Measurements from ENCODE around the gene MCC.

GRCh38 chr5:113013420-113014209 lies 37.0 kb downstream of the DCP2 start:
- PRO-cap, 2 experiments: no peak in any of the 2 experiments

- PRO-cap, 2 experiments: no peak in any of the 2 experiments
Measured at GRCh38 chr5:113022351-113023233, 46.0 kb downstream of the DCP2 start.

- PRO-cap, 2 experiments: no peak in any of the 2 experiments
Measured at GRCh38 chr5:113030960-113031536, 54.5 kb downstream of the DCP2 start.

DNA sequence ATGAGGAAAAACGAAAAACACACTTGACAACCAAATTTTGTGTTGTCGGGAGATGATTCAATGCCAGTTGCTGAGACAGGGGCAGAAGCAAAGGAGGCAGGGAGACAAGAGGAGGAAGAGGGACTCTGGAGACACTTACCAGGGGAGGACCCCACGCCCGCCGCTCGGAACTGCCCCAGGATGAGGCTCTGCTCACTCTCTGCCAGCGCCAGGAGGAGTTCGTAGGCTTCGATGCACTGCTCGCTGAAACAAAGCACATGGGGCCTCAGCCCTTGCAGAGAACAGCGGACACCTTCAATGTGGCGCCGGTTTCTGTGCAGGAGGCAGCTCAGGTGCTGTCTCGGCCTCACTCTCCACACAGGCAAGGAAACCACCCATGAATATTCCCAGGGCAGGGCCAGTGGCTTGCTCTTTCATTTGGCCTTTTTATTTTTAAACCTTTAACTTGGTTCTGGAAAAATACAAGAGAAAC lies 91.4 kb downstream of the DCP2 start:
- PRO-cap, 2 experiments: no peak in any of the 2 experiments

- PRO-cap, 2 experiments: no peak in any of the 2 experiments
Measured at GRCh38 chr5:113203122-113203554, 226.5 kb downstream of the DCP2 start.

GRCh38 chr5:113204279-113205019 lies 227.9 kb downstream of the DCP2 start:
- PRO-cap, 2 experiments: no peak in any of the 2 experiments

DNA sequence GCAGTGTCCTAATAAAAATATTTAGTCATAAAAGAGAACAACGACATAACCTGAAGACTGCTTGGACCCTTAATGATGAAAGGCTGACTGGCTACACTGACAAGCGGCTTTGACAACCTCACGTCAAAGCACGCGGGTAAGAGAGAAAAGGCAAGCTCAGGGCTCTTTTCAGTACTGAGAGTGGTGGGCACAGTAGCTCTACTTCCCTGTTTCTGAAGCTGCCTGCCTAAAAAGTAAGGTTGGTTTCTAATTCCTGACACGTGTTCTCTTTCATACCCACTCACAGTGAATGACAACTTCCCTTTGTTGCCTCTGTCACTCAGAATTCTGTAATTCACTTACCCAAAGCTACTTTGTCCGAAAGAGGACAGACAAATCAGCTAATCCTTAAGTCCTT lies 221.3 kb downstream of the TSSK1B start:
- PRO-cap, 2 experiments: no peak in any of the 2 experiments

- PRO-cap, 2 experiments: no peak in any of the 2 experiments
Measured at GRCh38 chr5:113292576-113292903, 142.2 kb downstream of the TSSK1B start.

GRCh38 chr5:113487754-113488996 lies at the start of gene MCC:
MCC (minus strand) TSS chr5:113488453.
- PRO-cap, 2 experiments: peak in 2 of 2 experiments; most common plus-strand start chr5:113488558 (in 2); most common minus-strand start chr5:113488414 (in 1)

DNA sequence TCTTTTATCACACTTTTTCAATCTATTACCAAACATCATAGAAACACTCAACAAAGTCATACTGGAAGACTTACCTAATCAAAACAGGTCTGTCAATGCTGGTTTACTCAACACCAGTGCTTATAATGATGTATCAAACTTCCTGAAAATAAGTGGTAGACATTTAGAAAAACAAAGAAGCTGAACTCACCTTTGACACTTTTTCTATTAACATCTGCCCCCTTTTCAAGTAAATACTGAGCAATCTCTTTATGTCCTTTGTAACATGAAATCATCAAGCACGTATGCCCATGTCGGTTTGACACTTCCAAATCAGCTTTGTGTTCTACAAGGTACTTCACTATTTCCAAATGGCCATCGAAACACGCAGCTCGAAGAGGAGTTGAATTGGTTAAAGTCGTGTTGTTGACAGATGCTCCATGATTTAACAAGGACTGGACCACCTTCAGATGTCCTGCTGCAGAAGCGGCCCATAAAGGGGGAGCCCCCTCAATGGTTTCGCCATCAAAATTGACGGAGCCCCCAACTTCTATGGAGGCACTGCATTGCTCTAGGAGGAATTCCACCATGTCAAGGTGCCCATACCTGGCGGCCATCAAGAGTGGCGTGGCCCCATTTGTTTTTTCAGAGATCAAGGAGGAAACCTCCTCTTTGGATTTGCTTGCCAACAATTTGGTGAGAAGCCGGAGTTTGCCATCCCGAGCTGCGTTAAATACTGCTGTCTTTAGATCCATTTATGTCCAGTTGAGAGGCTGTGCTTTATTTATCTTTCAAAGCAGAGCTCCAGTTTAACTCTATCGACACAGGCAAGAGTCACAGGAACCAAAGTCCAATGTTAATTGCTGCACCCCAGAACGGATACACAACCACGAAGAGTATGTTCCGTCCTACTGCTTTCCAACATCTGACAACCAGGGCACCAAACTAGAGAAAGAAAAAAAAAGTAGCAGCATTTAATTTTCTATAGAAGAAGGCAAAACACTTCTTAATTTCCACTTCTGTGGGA lies 1.5 kb downstream of the FEM1C start:
- PRO-cap, 2 experiments: no peak in any of the 2 experiments

DNA sequence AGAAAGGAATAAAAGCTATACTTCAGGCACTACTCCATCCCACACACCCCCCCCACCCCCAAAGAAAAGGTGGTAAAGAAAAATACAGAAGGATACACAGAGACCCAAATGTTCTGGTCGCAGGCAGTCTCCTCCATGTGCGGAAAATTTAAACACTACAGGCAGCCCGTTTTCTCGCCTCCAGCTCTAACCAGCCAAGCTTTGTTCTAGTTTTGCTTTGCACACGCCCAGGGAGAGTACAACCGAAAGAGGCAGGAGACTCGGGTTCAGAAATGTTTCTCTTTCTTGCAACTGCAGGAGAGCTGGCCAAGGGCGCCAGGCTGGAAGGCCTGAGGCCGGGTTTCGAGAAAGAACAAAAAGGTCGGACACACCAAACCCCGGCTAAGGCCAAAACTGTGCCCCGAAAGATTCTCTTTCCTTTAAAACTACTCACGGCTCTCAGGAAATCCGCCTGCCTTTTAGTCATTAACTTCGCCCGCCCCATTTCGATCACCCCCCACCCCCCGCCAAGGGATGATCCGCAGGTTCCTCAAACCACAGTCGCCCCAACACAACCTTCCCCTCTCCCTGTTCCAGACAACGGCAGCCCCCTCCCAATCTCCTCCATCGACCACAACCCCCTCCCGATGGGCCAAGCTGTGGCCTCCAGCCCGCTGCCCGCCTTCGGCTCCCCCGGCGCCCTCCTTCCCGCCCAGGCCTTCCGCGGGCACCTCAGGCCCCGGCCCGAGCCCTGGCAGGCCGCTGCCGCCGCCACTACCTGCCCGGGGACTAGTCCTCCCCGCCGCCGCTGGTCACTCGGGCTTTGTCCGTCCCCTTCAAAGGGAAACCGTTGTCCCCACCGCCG lies 587 bp downstream of the FEM1C start:
- PRO-cap, 2 experiments: peak in 2 of 2 experiments; most common plus-strand start position 506 of the sequence (in 1); most common minus-strand start position 395 of the sequence (in 2)

- PRO-cap, 2 experiments: no peak in any of the 2 experiments
Measured at GRCh38 chr5:115615517-115616280, 10.1 kb downstream of the TMED7 start.

GRCh38 chr5:115735584-115736083 lies 80.8 kb downstream of the CDO1 start:
- PRO-cap, 2 experiments: no peak in any of the 2 experiments

DNA sequence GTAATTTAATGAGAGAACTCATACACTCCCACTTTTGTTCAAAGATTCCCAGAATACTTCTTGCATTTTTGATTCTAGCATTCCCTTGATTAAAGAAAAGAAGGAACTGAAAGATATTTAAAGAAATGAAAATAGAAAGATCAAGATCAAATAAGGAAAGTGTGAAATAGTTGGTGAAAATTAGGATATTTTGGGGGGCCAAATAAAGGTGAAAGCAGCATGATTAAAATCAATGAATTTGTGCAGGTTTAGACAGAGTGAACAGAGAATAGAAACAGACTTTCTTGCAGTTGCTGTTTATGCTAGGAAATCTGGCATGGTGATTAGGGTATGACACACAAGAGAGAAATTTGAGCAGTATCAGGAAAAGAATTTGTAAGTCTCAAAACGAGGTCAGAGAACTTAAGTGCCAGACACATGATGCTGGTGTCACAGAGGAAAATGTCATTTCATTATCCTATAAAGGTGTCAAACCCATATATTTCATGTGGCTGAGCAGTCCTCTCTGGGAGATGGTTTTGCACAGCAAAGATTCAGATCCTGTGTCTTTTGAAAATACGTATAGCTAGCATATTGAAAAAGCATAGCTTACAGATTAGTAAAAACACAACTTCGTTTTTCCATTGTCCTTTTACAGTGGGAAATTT lies 15.7 kb downstream of the LVRN start:
- PRO-cap, 2 experiments: no peak in any of the 2 experiments

GRCh38 chr5:116446178-116446916 lies 128.3 kb downstream of the SEMA6A start:
- PRO-cap, 2 experiments: no peak in any of the 2 experiments

- PRO-cap, 2 experiments: no peak in any of the 2 experiments
Measured at GRCh38 chr5:116447296-116447761, 127.3 kb downstream of the SEMA6A start.

- PRO-cap, 2 experiments: no peak in any of the 2 experiments
Measured at GRCh38 chr5:116830002-116830478, 255.4 kb upstream of the SEMA6A start.

DNA sequence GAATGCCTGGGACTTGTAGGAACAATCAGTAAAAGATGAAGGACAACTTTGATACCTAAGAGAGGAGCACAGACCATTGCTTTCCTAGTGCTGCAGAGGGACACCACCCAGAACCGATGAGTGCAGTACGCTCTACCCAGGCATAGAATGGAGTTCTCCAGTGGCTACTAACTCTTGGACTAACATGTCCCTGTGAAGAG lies 530.6 kb upstream of the SEMA6A start:
- PRO-cap, 2 experiments: no peak in any of the 2 experiments

- PRO-cap, 2 experiments: no peak in any of the 2 experiments
Measured at GRCh38 chr5:118923148-118923714, 65.1 kb downstream of the DTWD2 start.

DNA sequence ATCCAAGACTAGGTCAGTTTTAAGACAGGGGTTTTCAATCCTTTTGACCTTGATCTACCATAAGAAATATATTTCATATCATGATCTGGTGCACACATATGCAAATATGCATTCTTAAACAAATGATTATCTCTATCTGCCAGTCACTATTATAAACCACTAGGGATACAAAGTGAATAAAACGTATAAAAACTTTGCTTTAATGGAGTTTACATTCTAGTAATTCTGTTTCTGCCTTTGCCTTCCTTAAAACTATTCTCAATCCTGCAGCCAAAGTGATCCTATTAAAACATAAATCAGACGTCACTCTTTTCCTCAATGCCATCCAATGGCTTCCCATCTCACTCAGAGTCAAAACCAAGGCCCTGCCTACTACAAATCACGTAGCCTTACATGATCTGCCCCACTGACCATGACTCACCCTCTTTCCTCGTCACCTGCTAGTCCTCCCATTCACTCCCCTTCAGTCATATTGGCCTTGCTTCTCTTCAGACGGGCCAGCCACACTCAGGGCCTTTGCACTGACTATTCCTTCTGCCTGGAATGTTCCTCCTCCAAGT lies 39.1 kb upstream of the DMXL1 start:
- PRO-cap, 2 experiments: peak in 1 of 2 experiments; most common plus-strand start position 491 of the sequence (in 1); most common minus-strand start position 254 of the sequence (in 1)